Skeletal muscle satellite cell (primary cell): Measurements from ENCODE around the genes KCTD11, TNFSF13, TMEM88 and KCNAB3.

- CAGE, long polyA plus RNA: no peak
These were observed 2.7 kb downstream of the GPS2 start for GRCh38 chr17:7312320-7312946.

DNA sequence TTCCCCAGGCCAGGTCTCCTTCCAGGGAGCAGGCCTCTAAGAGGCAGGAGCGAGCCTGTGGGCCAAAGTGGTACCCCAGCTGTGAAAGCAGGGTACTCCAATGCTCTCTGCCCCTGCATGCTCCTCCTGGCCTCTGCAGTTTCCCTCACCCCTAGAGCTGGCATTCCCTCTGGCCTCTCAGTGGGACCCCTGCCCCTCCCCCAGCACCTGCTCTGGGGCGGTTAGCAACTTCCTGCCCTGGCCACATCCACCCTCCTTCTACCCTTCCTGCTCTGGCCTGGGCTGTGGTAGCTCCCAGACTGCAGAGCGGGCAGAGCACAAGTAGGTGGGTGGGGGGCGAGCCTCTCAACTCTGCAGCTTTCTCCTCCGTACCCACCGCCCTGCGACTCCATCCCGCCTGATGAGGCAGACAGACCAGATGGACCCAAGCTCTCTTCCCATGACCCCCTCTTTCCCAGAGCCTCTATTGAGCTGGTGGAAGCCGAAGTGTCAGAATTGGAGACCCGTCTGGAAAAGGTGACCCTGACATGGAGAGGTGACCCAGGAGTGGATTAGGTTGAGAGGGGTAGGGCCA, 612 bp downstream of the ACAP1 start:
- CAGE, long polyA plus RNA: no peak

DNA sequence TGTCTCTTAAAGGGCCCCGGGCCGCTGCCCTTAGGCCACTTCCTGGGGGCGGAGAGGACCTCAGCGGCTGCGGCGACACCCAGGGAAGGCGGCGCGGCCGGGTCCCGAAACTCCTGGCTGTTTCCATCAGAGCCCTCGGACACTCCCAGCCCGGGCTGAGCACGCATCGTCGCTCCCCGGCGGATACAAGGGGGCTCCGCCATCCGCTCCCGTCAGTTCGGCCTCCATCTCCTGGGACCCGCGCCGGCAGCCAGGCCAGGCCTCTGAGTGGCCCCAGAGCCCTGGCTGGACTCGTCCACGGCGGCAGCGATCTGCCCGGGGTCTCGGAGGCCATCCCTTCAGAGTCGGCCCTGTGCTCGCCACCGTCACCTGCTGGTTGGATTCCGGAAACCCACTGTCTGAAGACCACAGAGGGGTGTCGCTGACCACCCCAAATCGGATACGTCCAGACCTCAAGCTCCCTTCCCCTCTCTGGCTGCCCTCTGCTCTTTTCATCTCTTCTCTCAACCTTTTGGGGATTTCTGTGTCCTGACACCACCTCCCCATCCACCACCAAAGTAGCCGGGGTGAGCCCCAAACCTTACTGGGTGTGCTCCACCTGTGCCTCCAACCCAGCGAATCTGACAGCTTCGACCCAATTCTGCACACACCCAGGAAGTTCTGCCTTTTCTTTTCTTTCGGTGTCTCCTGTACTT, at the start of gene KCTD11:
Gene KCTD11, plus strand, starts transcription at position 38 of the 695 bp plus-strand sequence.
- CAGE, long polyA plus RNA: start-site peak on the plus strand centred at position 88 of the sequence, 110 bp wide, 99 and 238 reads in 2 replicates

DNA sequence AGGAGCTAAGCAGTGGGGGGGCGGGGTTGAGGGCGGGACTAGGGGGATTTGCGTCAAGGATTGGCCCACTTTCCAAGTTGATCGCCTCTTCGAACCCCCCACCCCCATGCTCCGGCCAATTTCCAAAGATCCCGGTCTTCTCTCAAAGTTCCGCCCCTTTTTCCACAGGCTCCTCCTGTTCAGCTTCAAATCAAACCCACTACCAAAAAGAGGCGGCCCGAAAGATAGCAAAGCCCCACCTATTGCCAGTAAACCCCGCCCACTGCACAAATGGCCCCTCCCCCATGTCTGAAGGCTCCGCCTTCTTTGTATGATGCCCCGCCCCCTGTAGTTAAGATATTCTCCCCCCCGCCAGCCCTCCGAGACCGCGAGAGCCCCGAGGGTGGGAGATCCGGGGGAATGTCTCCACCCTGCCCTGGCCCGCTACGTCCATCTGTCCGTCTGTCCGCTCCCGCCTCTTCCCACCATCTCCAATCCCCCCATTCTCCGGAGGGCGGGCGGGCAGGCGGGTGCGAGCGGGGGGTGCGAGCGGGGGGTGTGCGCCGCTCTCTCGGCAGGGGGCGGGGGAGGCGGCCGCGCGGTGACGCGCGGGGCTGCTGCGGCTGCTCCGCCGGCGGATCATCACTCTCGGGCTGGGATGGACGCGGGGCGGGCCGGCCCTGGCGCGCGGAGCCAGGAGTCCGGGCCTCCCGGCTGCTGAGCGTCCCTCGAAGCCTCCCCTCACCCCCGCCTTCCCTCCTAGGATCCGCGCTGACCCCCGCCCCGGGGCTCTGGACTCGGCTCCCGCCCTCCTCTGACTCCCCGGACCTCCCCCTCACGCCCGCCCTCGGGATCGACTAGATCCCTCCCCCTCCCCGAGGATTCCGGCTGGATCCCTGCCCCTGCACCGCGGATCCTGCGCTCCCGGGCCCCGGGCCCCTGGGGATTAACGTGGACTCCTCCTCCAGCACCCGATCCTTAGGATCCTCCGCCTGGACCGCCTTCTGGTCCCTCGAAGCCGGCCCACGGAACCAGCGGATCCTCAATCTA, 709 bp upstream of the TMEM256 start:
- CAGE, long polyA plus RNA: no peak

DNA sequence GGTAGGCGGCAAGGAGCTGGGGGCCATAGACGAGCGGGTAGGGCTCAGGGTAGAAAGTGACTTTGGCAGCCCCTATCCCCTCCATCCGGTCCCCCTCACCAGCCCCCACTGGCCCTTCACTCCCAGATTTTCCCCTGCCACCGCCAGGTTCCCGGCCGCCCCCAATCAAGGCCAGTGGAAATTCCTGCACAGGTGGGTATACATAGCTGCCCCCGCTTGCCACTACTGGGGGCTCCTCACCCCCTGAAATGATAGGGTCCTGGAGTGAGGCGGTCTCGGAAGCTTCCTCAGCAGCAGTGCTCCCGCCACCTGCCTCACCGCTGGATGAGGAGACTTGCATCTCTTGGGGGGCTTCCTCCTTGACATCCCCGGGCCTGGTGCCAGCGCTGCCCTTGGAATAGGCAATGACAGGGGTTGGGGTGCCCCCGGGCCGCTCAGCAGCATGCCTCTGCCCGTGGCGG, 17.2 kb downstream of the ZBTB4 start:
- CAGE, long polyA plus RNA: no peak

DNA sequence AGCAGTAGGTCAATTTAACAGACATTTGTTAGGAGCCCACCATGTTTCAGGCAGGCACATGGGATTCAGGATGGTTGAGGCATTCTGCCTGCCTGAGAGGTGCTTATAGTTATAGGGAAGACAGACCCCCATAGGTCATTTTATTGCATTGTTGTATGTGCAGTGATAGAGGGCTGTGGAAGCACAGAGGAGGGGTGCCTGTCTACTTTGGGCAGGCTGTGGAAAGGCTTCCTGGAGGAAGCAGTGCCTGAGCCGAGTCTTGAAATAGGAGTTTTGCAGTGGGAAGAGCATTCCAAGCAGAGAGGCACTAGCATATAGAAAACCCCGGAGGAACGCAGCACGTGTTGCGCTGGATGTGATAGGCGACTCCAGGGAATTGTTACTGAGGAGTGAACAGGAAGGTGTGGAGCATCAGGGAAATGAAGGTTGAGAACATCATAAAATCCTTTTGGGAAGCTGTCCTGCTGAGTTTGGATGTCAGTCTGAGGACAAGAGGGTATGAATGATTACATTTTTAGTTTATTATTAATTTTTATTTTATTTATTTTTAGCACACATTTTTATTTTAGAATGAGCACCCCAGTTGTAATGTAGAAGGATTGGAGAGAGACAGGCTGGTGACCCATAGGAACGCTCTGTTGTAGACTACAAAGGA, 12.0 kb downstream of the SLC35G6 start:
- CAGE, long polyA plus RNA: no peak

DNA sequence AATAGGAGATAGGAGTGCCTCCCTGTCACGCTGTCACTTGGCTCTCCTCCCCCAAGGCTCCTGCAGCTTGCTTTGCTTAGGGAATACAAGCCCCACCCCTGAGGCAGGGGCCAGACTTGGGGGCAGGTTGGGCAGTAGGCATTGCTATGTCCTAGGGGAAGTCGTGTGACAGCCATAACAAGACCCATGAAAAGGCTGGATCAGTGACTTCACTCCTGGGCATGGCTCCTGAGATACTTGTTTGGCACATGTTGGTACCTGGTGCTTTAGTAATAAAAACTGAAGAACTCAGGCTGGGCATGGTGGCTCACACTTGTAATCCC, 28.8 kb downstream of the SLC35G6 start:
- CAGE, long polyA plus RNA: no peak

DNA sequence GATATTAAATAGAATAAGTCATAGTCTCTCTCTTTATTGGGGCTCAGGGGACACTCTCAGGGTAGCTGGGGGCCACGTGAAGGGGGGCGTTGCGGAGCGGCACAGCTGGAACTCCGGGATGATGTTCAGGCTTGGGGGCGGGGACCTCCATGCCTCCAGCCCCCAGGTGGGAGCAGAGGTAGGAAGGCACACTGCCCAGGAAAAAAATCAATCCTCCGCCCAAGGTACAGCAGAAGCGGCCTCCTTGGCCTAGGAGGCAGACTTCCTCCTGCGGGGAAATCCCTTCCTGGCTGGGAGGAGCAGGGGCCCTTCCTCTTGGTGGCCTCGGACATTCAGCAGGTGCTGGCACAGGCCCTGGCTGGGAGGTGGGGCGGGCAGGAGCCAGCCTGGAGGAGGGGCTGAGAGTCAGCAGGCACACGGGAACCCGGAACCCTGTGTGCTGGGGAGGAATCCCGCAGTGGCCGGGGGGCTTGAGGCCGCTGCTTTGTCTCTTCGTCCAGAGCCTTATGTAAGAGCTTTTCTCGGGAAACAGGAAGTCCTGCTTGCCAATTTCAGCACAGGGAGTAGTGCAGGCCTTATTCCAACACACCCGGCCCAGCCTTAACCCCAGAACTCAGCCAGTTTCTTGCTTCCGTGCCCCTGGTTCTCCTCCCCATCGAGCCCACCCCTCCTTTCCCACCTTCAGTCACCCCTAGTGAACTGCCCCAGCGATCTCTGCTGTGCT, 520 bp upstream of the TNFSF13 start:
- CAGE, long polyA plus RNA: no peak

DNA sequence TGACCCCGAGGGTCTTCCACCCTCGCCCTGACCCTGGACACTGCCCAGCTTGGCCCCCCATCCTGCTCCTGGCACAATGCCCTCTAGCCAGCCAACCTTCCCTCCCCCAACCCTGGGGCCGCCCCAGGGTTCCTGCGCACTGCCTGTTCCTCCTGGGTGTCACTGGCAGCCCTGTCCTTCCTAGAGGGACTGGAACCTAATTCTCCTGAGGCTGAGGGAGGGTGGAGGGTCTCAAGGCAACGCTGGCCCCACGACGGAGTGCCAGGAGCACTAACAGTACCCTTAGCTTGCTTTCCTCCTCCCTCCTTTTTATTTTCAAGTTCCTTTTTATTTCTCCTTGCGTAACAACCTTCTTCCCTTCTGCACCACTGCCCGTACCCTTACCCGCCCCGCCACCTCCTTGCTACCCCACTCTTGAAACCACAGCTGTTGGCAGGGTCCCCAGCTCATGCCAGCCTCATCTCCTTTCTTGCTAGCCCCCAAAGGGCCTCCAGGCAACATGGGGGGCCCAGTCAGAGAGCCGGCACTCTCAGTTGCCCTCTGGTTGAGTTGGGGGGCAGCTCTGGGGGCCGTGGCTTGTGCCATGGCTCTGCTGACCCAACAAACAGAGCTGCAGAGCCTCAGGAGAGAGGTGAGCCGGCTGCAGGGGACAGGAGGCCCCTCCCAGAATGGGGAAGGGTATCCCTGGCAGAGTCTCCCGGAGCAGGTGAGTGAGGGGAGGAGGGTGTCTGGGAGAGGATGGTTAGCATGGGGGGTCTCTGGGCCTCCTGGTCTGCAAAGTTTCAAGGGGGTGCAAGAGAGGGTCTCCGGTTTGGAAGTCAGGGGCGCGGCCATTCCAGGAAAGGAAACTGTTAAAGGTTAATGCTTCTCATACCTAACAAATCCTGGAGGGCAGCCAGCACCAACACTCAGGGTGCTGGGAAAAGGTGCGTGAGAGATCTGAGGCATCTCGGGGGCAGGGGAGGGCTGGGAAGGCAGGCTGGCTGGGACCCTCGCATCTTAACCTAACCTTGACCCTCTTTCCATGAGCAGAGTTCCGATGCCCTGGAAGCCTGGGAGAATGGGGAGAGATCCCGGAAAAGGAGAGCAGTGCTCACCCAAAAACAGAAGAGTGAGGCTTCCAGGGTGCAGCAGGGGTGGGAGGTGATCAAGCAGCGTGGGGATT, at the start of gene TNFSF13:
Gene TNFSF13, plus strand, starts transcription at position 159 of the 1,165 bp plus-strand sequence.
- CAGE, long polyA plus RNA: no peak

- CAGE, long polyA plus RNA: no peak
These were observed 2.9 kb downstream of the EIF4A1 start for GRCh38 chr17:7575271-7576098.

GRCh38 chr17:7580638-7581088, 1.2 kb downstream of the CD68 start:
- CAGE, long polyA plus RNA: no peak

GRCh38 chr17:7595774-7596178, 5.9 kb upstream of the SOX15 start:
- CAGE, long polyA plus RNA: no peak

DNA sequence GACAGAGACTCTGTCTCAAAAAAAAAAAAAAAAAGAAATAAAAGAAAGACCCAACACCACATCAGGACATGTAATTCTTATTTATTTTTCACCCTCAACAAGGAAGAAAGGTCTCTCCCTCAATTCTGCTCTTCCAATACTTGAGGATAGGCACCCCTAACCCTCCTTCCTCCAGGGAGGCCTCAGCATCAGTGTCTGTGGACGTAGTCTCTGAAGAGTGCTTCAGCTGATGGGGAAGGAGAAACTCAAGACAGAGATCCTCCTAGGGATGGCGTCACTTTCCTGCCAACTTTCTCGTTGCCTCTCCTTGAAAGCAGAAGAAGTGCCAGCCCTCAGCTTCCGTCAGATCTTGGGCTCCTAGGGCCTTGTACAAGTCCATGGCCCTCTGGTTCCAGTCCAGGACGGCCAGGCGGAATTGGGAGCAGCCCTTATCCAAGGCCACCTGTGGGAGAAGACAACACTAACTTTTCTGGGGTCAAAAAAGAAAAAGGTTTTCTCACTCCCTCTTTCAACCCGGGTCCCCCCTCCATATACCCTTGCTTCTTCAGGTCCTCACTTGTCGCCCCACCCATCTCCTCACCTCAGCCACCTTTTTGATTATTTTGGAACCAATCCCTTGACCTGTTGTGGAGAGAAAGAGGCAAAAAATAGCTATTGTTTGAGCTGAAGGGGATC, 1.3 kb downstream of the SAT2 start:
- CAGE, long polyA plus RNA: no peak

DNA sequence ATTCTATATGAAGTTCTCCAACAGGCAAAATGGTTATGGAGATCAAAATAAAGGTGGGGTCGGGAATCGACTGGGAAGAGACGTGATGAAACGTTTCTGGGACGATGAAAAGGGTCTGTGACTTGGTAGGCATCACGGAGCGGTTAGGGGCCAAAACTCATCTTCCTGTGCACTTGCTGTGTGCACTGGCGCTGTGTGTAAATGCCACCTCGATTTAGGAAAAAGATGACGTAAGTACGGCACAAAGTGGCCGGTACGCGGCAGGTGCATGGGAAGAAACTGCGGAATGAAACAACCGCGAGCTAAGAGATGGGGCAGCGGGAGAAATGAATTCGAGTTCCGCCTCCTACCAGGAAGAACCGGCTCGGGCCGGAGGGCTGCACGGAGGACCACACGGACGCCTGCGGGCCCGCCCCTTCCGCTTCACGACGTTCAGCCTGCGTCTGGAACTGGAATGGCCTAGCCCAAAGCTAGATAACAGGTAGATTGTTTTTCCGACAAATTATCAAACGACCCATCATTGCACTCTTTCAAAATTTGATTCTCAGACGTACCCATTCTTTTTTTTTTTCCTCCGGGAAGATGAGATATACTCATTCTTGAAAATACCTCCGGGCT, 1.4 kb downstream of the TP53 start:
- CAGE, long polyA plus RNA: no peak

DNA sequence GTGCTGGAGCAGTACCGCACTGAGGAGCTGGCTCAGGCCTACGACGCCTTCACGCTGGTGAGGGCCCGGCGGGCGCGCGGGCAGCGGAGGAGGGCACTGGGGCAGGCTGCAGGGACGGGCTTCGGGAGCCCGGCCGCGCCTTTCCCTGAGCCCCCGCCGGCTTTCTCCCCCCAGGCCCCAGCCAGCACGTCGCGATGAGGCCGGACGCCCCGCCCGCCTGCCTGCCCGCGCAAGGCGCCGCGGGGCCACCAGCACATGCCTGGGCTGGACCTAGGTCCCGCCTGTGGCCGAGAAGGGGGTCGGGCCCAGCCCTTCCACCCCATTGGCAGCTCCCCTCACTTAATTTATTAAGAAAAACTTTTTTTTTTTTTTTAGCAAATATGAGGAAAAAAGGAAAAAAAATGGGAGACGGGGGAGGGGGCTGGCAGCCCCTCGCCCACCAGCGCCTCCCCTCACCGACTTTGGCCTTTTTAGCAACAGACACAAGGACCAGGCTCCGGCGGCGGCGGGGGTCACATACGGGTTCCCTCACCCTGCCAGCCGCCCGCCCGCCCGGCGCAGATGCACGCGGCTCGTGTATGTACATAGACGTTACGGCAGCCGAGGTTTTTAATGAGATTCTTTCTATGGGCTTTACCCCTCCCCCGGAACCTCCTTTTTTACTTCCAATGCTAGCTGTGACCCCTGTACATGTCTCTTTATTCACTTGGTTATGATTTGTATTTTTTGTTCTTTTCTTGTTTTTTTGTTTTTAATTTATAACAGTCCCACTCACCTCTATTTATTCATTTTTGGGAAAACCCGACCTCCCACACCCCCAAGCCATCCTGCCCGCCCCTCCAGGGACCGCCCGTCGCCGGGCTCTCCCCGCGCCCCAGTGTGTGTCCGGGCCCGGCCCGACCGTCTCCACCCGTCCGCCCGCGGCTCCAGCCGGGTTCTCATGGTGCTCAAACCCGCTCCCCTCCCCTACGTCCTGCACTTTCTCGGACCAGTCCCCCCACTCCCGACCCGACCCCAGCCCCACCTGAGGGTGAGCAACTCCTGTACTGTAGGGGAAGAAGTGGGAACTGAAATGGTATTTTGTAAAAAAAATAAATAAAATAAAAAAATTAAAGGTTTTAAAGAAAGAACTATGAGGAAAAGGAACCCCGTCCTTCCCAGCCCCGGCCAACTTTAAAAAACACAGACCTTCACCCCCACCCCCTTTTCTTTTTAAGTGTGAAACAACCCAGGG, 1.1 kb upstream of the TMEM88 start:
- CAGE, long polyA plus RNA: no peak

DNA sequence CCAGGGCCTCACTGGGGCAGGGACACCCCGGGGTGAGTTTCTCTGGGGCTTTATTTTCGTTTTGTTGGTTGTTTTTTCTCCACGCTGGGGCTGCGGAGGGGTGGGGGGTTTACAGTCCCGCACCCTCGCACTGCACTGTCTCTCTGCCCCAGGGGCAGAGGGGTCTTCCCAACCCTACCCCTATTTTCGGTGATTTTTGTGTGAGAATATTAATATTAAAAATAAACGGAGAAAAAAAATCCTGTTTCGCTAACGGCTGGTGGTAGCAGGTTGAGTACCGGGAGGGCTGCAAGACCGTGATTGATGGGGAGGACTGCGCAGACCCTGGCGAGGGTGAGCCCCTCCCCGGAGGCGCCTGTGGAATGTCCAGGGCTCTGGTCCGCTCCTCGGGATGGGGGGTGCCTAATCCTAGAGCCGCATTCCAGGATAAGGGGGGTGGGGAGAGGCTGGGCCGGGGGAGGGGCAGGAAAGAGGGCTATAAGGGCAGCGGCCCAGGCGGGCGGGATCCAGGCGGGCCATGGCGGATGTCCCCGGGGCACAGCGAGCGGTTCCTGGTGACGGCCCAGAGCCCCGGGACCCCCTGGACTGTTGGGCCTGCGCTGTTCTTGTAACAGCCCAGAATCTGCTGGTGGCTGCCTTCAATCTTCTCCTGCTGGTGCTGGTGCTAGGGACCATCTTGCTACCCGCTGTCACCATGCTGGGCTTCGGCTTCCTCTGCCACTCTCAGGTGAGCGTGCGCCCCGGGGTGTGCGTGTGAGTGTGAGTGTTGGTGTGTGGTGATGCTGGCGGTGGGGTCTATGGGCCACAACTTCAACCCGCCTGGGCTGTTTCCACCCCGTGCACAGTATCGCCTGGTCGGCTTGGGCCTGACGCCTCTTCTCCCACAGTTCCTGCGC, at the start of gene TMEM88:
Gene TMEM88, plus strand, starts transcription at position 509 of the 896 bp plus-strand sequence.
- CAGE, long polyA plus RNA: no peak

DNA sequence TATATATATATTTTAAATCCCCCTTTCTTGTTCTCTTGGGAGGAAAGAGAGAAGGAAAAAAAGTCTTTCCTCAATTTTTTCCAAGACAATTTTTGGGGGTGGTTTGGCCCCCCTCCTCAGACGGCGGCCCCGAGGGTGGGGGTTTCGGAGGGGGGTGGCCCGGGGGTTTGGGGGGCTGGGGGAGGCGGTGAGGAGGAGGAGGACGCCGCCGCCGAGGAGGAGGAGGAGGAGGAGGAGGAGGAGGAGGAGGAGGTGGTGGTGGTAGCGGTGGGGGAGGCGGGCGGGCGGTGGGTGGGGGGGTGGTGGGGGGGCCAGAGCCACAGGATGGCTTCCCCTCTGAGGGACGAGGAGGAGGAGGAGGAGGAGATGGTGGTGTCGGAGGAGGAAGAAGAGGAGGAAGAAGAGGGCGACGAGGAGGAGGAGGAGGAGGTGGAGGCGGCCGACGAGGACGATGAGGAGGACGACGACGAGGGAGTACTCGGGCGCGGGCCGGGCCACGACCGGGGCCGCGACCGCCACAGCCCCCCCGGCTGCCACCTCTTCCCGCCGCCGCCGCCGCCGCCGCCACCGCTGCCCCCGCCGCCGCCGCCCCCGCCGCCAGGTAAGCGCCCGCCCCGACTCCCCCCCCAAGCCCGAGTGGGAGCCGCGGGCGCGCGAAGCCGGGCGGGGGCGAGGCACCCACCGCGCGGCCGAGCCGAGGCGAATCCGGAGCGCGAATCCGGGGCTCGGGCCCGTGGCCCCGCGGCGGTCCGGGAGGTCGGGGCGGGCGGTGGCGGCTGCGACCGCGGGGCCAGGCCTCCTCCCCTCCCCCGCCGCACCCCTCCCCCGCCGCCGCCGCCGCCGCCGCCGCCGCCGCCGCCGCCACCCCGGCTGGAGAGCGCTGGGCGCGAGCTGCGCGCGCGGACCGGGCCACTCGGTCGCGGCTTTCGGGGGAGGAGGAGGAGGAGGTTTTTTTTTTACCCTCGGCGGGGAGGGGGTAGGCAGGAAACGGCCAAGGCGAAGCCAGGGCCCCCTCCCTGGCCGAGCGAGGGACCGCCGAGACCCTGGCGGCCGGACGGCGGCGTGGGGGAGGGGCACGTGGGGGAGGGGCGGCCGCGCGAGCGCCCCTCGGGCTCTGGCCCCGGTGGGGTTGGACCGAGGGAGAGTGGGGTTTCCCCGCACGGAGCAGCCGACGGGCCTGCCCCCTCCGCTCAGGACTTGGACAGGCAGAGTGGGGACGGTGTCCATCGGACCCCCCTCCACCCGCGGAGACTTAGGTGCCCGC, 3.7 kb upstream of the CHD3 start:
- CAGE, long polyA plus RNA: no peak

- CAGE, long polyA plus RNA: no peak
These were observed 9.2 kb downstream of the CHD3 start for GRCh38 chr17:7897836-7898134.

- CAGE, long polyA plus RNA: no peak
These were observed at the start of gene KCNAB3 for GRCh38 chr17:7929748-7930032. Gene KCNAB3, minus strand, starts transcription at chr17:7929856.

DNA sequence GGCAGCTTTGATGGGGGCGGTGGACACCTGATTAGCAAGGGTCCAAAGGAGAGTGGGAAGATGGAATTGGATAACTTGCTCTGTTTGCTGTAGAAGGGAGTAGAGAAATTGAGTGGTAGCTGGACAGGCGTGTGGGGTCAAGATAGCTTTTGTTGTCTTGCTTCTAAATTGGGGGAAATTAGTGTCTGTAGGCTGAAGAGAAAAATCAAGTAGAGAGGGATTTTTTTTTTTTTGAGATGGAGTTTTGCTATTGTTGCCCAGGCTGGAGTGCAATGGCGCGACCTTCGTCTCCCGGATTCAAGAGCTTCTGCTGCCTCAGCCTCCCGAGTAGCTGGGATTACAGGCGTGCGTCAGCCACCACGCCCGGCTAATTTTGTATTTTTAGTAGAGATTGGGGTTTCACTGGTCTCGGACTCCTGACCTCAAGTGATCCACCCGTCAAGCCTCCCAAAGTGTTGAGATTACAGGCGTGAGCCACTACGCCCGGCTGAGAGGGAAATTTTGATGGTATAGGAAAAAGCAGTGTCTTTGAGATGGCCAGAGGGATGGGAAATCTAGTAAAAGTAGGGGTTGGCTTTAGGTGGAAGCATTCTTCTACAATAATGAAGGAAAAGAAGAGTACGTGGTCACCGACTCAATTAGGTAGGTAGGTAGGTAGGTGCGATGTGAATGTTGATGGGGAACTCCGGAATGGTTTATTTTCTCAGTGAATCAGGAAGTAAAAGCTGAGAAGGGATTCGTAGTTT, 14.1 kb upstream of the HES7 start:
- CAGE, long polyA plus RNA: no peak